ENCODE measurements around a stretch of chr1.

GRCh38 chr1:205505030-205505654 is 673 bp downstream of the CDK18 start:
- RRBS: 5% methylated on average over 2 of the region's 17 CpGs

GRCh38 chr1:205515534-205516154 is 11.2 kb downstream of the CDK18 start:
- RRBS: no CpG with 5 or more reads among the region's 8 CpGs

GRCh38 chr1:205519823-205520203 is 15.3 kb downstream of the CDK18 start:
- RRBS: no CpG with 5 or more reads among the region's 4 CpGs

- RRBS: no CpG with 5 or more reads among the region's 13 CpGs
Observed at GRCh38 chr1:205599132-205599904, 30.5 kb downstream of the MFSD4A start.

- RRBS: no CpG with 5 or more reads among the region's 3 CpGs
Observed at GRCh38 chr1:205614242-205614932, 17.4 kb downstream of the ELK4 start.

DNA sequence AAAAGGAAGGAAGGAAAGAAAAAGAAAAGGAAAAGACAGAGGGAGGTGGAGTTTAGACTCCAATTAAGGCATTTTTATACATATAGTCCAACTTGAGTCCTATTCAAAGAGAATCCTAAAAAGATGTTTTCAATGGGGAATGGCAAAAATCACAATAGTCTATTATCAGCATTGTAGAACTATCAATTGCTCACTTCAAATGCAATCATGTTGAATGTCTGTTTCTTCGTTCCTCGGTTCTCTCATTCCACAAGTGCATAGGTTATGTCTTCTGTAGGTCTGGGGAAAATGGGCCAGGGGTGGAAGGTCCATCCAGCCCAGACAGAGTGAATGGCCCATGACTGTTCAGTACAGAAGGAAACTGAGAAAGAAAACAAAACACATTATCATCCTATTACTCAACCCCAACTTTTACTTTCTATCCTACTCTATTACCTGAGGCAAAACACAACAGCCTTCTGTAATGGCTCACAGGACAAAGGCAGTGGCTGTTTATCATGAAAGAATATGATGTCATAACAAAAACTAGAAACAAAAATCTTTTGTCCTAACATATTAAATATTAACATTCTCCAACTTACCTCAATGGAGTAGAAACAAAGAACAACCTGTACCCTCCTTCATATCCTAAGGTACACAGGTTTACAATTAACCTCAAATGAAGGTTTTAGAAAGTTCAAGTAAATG is 15.4 kb downstream of the ELK4 start:
- RRBS: no CpG with 5 or more reads among the region's 2 CpGs

DNA sequence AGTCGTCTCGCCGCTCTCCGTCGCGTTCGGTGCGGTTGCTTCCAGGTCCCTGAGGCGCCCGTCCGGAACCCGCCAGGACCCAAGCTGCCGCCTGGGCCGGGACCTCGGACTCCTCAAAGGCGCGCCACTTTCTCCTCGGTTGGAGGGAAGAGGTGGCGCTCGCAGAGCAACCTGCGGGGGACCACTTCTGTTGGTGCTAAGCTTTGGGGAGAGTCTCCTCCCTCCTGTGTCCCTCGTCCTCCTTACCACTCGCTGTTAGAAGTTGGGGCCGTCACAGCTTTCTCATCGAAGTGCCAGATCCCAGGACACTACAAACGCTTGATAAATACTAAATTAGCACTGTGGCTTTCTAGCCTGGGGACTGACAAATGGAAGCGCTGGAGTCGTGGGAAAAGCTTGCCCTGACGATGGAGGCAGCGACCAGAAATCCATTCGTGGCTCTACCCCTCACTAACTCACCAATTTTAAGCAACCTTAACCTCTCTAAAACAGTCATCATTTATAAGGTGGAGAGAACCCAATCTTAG is 381 bp upstream of the ELK4 start:
- RRBS: under 1% methylated on average over 5 of the region's 31 CpGs

DNA sequence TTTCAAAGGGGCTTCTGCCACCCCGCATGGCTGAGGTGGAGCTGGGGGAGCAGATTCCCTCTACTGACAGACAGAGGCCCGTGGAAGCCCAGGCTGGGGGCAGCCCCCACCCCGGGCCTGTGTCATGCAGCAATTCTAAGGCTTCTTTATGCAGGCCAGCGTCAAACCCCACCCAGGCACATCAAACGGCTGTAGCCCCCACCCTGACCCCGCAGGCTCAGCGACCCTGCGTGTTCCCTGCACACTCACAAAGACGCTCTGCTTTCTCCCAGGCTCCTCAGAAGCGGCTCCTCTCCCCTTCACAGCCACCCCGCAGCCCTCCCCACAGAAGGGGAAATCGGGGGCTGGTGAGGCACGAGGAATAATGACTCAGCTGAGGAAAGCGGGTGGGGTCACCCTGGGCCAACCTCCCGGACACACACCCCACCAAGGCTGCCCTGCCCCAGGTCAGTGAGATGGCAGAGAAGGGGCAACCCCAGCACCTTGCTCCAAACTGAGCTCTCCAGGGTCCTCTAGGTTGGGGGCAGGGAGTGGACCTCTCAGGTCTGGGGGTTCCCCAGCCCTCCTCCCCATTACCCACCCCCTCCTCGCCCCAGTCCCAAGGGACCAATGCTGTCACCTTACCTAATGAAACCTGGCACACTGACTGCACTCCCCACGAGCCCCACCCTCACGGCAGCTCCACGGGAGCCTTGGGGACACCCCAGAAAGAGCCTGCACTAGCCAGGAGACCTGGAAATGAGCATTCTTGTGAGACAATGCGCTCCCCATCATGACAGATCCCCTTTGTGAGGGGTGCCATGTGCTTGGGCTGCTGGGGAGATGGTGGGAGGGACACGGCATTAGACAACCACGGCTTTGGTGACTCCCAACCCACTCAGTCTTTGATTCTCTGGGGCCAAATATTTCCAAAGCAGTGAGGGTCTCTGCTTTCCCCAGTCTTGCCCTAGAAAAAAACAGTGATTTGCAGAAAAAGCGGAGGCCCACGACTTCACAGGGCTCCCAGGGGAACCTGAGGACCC is 10.6 kb downstream of the SLC45A3 start:
- RRBS: no CpG with 5 or more reads among the region's 24 CpGs

DNA sequence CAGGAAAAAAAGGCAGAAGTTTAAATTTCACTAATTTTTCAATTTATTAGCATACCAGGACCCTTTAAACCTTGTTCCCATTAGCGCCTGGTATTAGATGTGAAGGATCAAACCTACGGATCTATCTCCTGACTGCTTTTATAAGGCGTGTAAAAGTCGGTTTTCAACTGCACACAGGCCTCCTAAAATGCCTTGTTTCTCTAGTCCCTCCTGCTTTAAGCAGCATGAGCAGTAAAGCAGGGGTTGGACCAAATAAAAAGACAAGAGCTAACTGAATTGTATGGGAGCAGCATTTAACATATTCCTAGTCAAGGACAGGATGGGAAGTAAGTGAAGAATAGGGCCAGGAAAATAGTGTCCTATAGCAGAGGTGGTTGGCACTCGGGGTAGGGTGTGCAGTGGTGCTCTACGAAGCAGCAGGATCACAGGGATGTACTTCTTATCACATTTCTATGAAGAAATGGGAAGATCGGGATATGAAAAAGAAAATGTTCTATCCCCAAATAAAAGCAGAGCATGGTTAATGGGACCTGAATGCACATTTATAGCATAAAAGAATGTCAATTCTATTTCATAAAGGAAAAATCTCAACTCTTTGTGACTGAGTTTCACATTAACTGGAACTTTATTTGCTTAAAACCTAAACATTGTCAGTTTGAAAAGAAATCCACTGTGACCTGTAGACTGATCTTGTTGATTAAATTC is 33.1 kb downstream of the NUCKS1 start:
- RRBS: no CpG with 5 or more reads among the region's 7 CpGs

GRCh38 chr1:205717967-205718530 is 31.9 kb downstream of the NUCKS1 start:
- RRBS: no CpG with 5 or more reads among the region's 5 CpGs

DNA sequence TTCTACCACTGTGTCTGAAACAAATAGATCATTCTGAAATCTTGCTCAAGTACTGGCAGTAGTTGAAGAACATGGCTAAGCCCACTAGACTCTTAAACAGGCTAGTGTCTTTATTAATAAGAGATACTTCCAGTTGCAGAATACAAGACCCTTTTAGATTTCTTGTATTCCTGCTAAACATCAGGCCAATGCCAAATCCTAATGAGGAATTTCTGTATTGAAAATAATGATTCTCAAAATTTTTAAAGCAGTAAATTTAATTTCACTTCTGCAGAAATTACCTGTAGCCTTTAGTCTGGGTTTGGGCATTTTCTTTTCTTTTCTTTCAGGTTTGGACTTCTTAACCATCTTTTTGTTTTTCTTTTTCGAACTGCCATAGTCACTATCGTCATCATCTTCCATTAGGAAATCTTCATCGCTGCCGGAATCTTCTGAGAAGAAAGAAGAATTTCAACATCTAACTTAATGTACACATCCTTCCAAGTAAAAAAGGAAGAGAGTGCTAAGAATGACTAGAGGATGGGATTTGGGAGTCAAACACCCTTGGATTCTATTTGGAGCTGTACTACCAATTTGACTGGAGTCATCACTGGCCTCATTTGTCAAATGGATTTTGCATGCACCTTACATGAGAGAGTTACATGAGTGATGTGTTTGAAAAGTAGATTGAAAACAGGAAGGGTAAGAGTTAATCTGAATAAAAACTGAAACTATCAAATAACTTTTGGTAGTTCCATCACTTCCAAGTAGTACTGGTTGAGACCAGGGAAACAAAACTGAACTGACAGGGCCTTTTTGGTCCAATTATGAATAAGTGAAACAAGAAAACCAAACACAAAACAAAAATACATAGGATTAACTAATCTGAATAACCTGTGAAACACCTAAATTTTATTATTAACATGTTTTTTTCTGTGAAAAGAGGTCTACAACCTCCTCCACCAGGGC is 30.5 kb downstream of the NUCKS1 start:
- RRBS: no CpG with 5 or more reads among the region's 4 CpGs

DNA sequence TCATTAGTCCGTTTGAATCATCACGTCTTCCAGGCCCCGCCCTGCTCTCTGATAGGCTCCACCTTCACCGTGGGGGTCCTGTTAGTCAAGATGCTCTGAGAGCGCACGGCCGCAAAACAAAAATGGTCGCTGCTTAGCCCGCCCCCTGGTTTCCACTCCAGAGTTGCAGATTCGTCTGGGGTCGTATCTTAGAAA is 212 bp upstream of the NUCKS1 start:
- RRBS: no CpG with 5 or more reads among the region's 11 CpGs

- RRBS: 2% methylated on average over 26 of the region's 61 CpGs
Observed at GRCh38 chr1:205813250-205814115, 485 bp upstream of the SLC41A1 start.

DNA sequence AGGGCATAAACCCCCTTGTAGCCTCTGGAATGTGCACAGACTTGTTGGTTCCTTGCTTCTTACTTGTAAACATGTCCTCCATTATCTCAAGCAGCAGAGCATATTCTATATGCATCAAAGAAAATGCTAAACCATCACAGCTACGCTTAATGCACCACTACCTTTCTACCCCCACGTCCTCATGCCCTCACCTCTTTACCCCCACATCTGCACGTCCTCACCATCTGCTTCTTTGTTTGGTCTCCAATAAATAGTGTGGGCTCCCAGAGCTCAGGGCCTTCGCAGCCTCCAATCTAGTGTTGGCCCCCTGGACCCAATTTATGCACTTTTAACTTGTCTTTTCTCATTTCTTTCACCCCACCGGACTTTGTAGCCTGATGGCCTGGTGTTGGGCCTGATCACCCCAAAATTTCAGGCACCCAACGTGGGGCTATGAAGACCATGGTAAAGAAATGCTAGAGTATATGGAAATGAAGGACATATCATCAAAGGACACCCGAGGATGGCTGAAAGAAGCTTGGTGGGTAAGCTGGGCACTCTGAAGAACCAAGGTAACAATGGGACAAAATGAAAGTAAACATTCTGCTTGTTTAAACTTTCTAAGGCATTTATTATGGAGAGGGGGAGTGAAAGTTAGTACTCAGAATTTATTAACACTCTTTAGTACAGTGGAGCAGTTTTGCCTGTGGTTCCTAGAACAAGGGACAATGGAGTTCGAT is 8.0 kb upstream of the PM20D1 start:
- RRBS: no CpG with 5 or more reads among the region's 8 CpGs

- RRBS: no CpG with 5 or more reads among the region's 16 CpGs
Observed at GRCh38 chr1:205919809-205920665, 23.2 kb downstream of the SLC26A9 start.

DNA sequence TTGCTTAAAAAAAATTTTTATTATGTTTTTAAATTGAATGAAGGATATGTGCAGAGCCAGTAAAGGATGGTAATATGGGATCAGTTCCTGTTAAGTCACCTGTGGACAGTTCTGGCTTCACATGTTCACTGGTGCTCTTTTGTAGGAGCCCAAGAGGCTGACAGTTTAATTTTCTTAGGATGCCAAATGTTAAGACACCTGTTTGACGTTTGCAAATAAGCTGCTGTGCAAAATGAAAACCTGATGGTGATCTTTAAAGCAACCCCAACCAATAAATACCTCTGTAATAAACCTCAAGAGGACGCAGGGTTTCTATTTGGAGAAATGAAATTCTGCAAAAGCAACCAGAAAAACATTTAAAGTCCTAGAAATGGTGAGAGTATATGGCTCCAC is 5.8 kb upstream of the RHEX start:
- RRBS: no CpG with 5 or more reads among the region's 2 CpGs

GRCh38 chr1:206203033-206203386 is 331 bp upstream of the SRGAP2 start:
- RRBS: no CpG with 5 or more reads among the region's 19 CpGs

DNA sequence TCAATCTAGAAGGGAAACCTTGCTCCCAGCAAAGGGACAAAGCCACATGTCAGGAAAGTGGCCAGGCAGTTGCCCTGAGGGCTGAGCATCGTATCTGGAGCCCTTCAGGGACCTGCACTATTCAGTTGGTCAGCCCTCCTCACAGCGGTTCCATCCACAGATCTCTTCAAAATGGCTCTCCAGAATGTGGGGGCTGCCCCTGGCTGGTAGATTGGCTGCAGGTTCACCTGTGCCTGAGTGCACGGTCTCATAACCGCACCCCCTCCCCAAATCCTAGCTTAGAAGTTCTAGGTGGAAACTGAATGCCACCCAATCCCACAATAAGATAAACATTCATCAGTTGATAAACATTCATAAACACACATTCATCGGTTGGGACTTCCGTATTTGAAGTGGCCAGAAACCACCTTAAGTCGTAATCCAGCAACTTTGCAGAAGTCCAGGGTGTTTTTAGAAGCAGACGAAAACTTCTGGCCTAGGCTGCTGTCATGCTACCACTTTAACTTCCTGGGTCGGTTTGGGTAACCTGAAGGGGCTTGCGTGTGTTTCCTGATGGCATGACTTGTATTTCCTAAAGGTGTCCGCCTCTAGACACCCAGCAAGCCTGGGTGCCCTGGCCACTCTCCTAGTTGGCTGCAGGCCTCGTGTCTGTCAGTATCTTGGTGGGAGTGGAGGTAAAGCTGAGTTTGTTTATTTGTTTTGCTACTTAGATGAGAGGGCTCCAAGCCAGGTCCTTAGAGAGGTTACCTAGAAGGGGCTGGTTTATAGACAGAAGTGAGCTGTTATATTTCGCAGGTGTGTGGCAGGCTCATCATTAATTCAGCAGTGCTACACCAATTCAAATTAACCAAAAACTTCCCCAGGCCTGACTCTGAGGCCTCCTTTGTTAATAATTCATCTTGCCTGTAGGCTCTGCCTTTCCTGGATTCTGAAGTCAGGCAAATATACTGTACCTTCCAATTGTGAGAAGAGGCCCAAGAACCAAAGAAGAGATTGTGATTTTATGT is 50.7 kb downstream of the RASSF5 start:
- RRBS: no CpG with 5 or more reads among the region's 13 CpGs

- RRBS: no CpG with 5 or more reads among the region's 6 CpGs
Observed at GRCh38 chr1:206560075-206560417, 52.2 kb downstream of the EIF2D start.

DNA sequence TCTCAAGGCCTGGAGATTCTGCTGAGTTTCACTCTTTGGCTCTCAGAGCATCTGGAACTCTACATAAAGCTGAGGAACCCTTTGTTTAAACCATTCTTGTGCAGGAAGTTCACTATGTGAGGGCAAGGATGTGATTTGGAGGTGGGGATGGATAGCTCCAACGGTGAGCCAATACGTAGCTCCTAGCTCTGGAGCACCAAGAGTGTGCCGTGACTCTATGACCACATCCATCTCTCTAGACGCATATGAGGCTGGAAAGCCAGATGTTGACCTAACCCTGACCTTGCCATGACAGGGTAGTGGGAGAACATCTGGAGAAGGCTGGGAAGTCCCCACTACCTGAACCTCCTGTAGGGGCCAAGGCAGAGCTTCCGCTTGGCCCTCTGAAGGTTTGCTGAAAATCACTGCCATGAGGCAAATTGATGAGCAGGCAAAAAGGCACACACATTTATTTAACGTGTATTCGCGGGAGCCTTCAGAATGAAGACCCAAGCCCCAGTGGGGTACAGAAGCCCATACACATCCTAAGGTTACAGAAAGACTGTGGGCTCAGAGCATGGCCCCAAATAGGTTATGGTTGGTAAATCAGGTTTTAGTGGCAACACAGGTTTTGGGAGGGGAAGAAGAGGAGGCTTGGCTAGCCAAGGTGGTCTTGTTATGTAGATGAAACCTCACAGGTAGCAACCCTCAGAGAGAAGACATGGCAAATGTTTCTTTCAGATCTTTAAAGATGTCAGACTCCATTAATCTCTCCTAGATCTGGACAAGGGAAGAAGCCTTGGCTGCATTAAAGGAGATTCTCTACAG is 43.3 kb downstream of the EIF2D start:
- RRBS: no CpG with 5 or more reads among the region's 8 CpGs